ENCODE measurements around the genes MSRB3, LLPH, IRAK3 and CAND1.

- RRBS = no CpG with 5 or more reads among the region's 1 CpG
Measured at GRCh38 chr12:63845404-63845590, 797 bp downstream of the SRGAP1 start.

GRCh38 chr12:63955648-63956356 is 111.3 kb downstream of the SRGAP1 start:
- RRBS = no CpG with 5 or more reads among the region's 8 CpGs

DNA sequence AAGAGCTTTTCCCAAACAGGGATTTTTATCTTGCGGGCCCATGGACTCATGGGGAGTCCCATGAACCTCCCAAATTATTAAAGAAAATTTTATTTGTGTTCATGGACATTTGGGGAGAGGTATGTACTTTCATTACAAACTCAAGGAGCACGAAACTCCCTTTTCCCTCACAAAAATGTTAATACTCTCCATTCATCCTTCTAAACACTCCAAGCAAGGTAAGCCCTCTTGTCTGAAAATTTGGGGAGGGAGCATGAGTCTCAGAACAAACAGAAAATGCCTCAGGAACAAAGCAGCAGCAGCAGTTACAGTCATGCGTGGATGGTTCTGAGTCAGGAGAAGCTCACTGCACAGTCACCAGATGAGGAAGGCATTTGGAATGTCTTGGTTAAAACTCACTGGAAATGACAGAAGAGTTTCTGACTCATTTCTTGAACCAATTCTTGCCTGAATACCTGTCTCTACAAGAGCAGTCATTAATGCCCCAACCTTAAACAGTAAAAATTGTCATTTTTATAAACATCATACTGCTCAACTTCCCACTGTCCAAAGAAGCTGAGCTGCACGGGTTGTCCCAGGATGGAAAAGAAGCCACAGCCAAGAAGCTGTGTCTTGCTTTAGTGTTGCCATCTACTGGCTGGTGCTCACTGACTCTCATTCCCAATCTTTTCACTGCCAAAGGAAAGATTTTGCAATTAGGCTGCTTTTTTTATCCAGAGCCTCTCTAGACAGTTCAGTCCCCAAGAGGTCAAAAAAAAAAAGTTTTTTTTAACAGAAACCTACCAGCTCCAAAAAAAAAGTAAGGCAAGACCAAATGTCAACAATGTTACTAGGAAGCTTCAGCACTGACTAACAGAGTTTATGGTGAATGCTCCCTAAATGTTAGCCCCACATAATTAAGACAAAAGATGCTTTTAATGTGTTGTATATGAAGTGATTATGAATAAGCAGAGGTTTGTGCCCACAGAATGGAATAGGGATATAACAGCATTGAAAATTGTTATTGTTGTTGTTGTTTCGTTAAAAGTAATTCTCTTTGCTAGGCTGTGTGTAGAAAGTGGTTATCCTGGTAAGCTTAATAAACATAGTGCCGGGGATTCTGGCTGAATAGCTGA is 40.5 kb downstream of the KICS2 start:
- RRBS = no CpG with 5 or more reads among the region's 6 CpGs

- RRBS = no CpG with 5 or more reads among the region's 27 CpGs
Measured at GRCh38 chr12:64221497-64222121, 487 bp downstream of the KICS2 start.

DNA sequence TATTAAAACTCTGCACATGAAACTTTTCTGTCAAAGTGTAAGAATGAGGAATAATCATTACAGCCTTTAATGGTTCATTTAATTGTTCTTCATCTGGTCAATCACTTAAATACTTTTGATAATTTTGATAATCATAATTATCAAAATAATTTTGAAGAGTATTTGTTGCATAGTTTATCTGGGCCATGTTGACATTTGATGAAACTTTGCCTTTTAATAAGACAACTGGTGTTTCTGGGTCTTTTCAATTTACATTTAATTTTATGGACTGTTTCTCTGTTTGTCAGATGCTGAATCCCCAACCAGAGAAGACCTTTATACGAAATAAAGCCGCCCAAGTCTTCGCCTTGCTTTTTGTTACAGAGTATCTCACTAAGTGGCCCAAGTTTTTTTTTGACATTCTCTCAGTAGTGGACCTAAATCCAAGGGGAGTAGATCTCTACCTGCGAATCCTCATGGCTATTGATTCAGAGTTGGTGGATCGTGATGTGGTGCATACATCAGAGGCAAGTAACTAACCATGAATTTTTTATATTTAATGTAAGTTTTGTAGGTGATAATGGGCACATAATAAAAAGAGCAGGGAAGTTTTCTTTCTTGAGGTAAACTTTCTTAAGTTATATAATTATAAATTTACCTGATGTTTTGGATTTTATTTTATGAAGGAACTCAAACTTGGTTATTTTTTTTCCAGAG is 14.5 kb downstream of the XPOT start:
- RRBS = no CpG with 5 or more reads among the region's 5 CpGs

DNA sequence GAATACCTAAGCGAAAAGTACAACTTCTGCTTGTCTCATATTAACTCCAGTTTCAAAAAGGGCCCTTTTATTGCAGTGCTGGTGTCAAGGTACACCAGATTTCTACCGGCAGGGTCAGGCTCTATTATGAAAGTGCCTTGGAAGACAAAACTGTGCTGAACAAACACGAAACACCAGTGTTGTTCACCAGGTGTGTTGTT is 20.1 kb upstream of the GNS start:
- RRBS = no CpG with 5 or more reads among the region's 3 CpGs

DNA sequence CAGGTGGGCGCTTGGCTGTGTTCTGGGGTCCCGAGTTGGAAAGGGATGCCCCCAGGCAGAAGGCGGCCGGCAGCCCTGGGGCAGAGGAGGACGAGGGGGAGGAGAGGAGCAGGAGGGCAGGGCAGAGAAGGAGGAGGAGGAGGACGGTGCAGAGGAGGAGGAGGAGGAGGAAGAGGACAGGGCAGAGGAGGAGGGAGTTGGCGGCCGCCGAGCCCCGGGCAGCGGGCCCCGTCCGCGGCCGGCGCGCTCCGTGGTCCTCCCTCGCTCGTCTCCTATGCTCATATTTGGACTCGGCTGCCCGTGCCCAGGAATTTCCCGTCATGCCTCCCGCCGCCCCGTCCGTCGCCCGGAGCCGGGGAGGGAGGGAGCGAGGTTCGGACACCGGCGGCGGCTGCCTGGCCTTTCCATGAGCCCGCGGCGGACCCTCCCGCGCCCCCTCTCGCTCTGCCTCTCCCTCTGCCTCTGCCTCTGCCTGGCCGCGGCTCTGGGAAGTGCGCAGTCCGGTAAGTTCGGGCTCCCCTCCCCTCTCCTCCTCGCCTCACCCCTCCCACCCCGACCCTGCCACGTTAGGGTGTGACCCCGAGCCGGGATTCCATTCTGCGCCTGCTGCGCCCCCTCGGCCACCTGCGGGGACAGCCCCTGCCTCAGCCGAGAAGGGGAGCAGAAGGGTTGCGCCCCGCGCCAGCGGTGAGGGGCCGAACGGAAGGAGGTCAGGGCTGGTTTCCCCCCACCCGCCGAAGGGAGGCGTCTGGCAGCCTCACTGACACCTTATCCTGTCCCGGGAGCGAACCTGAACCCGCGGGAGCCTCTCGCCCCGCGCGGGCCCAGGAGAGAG is at the start of gene MSRB3:
TSS of gene MSRB3 (plus strand) at position 321 of the 835 bp plus-strand sequence.
- RRBS = 2% methylated on average over 28 of the region's 73 CpGs

GRCh38 chr12:65460044-65460292 is 181.5 kb downstream of the MSRB3 start:
- RRBS = no CpG with 5 or more reads among the region's 1 CpG

- RRBS = no CpG with 5 or more reads among the region's 10 CpGs
Measured at GRCh38 chr12:65895430-65896766, 71.6 kb downstream of the HMGA2 start.

DNA sequence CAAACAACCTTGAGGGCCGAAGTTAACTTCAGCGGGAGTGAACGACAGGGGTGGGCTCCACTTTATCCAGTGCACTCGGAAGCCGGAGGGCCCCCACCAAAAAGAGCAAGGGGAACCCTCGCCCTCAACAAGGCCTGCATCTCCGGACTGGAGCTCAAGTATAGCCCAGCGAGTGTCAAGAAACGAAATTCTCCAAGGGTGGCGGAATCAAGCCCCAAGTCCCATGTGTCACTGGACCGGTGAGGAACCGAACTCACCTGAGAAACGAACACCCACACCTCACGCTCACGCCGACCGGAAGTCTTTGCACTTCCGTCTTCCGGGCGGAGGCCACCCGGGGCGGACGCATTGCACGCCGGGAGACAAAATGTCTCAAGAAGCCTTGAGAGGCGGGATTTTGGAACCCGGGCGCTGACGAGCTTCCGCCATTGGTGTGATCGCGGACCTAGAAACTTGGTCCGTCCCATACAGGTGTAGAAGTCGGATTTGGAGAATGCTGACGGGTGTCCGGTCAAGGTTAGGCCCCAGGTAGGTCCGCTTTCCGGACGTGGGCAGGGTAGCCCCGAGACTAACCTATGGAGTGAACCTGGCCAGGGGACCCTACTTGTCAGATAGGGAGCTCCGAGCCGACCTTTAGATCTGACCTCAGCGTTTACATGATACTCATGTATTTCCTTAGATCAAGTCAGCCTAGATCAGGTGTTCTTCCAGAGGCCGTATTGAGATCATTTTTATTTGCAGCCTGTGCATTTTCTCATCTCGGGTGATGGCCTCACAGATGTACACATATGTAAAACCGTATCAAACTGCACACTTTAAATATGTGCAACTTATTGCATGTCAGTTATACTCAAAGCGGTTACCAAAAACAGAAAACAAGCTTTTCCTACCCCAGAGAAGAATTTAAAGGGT is at the start of gene LLPH:
TSS of gene LLPH (minus strand) at position 303 of the 912 bp plus-strand sequence.
- RRBS = 3% methylated on average over 20 of the region's 47 CpGs

GRCh38 chr12:66188826-66189884 is at the start of gene IRAK3:
Gene IRAK3 (plus strand): TSS chr12:66189214.
- RRBS = 9% methylated on average over 27 of the region's 85 CpGs

DNA sequence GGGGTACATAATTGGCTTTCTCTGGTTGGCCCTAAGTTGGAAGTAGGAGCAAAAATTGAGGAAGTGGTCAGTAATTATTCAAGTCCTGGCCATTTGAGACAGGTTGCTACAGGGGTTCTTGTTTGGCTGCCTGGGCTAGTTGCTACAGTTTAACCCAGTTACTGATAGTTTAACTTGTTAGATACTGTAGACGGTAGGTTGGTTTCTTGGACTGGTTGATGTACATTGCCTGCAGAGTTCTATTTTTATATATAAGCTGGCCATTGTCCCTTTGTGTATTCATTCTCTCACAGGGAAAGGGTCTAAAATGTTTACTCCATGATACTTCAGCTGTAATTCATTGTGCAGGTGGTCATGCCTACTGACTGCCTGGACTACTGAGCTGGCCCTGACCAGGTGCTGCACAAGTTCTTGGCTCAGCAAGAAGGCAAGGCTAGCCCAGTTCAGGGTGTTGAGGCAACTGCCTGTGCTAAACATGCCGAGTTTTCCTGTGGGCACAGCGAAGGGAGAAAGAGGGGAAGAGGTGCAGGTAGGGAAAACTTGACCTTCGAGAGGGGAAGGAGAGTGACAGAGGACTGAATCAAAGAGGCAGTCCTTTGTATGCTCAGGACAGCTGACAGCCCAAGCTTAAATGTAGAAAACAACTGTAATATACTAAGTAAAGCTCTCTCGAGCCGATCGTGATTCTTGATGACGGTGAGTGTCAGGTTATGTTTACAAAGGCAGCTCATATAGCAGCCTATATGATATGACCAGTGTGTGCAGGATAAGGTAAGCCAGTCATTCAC is 2.4 kb downstream of the IRAK3 start:
- RRBS = no CpG with 5 or more reads among the region's 8 CpGs

GRCh38 chr12:66231183-66232103 is 42.4 kb downstream of the IRAK3 start:
- RRBS = no CpG with 5 or more reads among the region's 4 CpGs

- RRBS = no CpG with 5 or more reads among the region's 7 CpGs
Measured at GRCh38 chr12:67023523-67024470, 245.4 kb upstream of the CAND1 start.

DNA sequence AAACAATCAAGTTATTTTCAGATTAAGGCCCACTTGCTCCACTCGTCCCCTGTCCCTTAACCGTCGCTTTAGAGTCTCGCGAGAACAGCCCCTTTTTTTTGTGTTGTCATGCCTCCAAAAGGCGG is 222 bp upstream of the CAND1 start:
- RRBS = no CpG with 5 or more reads among the region's 6 CpGs

DNA sequence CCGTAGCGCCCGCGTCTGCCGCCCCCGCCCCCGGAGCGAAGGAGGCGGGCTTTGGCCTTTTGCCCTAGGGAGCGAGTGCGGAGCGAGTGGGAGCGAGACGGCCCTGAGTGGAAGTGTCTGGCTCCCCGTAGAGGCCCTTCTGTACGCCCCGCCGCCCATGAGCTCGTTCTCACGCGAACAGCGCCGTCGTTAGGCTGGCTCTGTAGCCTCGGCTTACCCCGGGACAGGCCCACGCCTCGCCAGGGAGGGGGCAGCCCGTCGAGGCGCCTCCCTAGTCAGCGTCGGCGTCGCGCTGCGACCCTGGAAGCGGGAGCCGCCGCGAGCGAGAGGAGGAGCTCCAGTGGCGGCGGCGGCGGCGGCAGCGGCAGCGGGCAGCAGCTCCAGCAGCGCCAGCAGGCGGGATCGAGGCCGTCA is at the start of gene CAND1:
TSS of gene CAND1 (plus strand) at position 57 of the 414 bp plus-strand sequence.
- RRBS = no CpG with 5 or more reads among the region's 53 CpGs

- RRBS = 3% methylated on average over 7 of the region's 53 CpGs
Measured at GRCh38 chr12:67269716-67270716, 858 bp downstream of the CAND1 start.

GRCh38 chr12:67748456-67749050 is 100.0 kb downstream of the DYRK2 start:
- RRBS = no CpG with 5 or more reads among the region's 1 CpG